ENCODE measurements around a stretch of chr4.

- PRO-cap, result no peak
Measured at GRCh38 chr4:1804691-1805123, 11.6 kb downstream of the FGFR3 start.

DNA sequence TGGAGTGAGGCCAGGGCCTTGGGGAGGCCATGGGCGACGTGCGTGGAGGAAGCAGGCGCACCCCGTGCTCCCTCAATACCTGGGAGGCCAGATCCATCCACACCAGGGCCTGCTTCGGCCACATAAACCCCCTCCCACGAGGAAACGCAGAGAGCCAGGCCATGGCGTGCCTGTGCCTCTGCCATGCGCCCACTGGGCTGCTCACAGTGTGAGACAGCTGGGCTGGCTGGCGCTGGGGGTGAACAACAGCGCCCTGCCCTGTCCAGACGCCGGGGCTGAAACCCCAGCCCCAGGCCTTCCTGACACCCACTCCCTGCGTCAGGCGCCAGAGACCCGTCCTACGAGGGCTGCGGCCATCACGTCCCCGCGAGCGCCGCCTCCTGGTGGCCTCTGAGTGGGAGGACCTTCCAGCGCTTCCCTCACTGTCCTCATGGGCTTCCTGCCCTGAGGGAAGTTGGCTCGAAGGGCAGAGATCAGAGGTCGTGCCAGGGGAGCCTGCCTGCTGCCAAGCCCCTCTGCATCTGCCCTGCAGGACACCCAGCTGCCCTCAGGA lies 16.4 kb downstream of the NELFA start:
- PRO-cap, result no peak

GRCh38 chr4:2256890-2257465 lies 4.9 kb downstream of the MXD4 start:
- PRO-cap, result no peak

DNA sequence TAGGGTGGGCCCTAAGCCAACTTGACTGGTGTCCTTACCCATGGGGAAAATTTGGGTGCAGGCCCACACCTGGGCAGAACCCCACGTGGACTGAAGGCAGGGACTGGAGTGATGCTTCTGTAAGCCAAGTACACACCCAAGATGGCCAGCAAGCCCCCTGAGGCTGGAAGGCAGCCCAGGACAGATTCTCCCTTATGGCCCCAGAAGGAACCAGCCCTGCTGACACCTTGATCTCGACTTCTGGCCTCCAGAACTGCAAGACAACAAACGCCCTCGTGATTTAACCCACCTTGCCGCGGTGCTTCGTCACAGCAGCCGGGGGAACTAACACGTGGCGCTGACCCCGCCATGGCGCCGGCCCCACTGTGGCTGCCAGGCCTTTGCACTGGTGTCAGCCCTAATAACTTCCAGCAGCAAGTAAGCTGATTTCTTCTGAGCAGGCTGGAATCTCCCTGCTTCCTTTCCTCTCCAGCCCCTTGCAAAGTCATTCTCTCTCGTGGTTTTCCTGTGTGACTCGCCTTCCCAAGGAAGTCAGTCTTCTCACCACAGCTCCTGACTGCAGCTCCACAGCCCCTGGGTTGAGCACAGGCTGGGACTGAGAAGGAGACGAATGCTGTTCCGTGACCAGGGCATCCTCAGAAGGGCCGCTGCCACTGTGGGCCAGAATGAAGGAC lies 23.3 kb upstream of the MXD4 start:
- PRO-cap, result no peak

DNA sequence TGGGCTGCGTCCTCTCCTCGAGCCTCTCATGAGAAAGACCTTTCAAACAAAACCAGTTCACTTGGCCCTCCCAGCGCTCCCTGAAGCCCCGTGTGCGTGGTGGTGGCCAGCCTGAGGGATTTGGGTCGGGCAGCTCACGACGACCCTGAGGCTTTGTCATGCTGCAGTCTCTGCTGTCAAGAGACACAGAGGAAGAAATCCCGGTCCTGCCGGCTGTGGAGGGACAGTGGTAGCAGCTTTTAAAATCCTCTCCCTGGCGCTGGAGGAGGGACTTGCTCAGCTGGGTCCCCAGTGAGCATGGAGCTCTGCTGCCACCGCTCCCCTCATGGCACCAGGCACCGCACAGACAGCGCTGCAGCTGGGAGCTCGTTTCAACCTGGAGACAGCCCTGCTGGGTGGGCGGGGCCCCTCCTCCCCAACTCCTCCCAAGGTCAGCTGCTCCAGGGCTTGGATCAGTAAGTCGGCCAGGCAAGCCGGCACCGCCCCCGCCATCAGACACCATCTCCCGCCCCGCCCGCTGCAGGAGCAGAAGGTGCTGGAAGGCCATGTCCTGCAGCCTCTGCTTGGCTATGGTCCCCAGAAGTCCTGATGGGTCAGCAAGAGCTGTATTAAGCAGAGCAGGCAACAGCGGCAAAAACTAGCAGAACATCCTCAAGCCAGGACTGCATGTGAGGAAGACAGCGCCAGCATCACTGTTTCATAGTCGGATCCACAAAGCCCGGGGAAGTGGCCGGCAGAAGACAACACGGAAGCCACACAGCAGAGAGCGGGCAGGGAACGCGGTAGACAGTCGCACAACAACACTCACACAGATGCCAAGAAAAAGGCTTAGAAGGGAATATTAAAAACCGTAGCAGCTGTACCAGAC lies 16.4 kb downstream of the ZFYVE28 start:
- PRO-cap, result no peak

DNA sequence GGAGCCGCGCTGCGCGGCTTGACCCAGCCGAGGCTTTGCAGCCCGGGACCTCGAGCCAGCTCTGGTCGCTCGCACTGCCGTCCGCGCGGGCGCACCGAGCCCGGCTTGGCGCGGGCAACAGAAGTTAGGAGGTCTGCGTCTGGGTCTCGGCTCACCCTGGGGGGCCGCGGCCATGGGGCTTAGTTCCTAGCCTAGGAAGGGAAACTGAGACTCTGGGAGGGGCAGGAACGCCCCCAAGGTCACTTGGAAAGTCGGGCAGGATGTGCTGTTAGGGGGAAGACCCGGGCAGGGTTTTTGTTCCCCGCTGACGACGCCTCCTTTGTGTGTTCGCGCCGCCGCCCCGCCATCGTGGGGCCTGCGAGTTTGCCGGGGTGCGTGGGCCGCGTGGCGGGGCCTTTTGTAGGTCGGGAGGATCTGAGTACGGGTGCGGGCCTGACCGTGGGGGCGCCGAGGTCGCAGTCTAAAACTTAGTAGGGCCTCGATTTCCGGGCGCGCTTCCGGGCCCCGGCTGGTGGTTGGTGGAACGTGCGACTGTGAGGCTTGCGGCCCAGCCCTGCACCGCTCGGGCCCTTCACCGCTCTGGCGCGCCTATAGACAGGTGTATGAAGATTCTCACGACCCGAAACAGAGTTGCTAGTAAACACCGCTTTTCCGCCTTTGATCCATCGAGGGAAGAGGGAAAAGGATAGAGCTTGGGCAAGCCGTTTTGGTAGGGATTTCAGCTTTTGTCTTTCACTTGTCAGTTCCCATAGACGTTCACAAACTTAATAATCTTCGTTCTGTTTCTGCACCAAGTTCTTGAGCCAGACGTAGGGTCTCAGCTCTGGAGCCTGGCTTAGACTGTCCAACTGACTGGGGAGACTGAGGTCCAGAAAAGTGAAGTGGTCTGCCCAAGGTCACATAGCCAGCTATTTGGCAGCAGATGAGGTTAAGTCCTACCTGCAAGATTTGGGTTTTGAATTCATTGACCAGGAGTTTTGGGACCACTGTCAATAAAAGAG lies 728 bp downstream of the RNF4 start:
- PRO-cap, result no peak

DNA sequence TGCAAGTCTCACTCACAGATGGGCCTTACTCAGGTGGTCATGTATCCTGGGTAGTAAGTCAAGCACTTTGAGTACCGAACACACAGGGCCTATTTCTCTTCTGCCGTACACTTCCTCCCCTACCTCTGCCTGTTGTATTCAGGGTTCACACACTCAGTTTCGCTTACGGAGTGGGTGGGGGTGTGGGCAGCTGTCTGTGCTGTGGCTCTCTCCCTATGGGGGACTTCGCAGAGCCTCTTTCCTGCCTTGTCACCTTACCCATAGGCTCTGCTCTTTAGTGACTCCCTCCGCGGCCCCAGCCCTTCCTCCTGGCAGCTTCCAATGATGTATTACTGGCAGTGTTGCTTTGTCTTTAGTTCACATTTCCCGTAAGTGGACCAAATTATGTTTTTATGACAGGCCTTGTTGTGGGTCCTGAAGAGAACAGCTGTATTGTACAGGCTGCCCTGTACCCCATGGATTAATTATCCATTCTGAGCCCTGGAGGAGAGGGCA lies 34.4 kb downstream of the FAM193A start:
- PRO-cap, result no peak

- PRO-cap, result no peak
Measured at GRCh38 chr4:2572432-2572867, 36.0 kb downstream of the FAM193A start.

- PRO-cap, result no peak
Measured at GRCh38 chr4:2751092-2751660, 5.0 kb downstream of the TNIP2 start.

DNA sequence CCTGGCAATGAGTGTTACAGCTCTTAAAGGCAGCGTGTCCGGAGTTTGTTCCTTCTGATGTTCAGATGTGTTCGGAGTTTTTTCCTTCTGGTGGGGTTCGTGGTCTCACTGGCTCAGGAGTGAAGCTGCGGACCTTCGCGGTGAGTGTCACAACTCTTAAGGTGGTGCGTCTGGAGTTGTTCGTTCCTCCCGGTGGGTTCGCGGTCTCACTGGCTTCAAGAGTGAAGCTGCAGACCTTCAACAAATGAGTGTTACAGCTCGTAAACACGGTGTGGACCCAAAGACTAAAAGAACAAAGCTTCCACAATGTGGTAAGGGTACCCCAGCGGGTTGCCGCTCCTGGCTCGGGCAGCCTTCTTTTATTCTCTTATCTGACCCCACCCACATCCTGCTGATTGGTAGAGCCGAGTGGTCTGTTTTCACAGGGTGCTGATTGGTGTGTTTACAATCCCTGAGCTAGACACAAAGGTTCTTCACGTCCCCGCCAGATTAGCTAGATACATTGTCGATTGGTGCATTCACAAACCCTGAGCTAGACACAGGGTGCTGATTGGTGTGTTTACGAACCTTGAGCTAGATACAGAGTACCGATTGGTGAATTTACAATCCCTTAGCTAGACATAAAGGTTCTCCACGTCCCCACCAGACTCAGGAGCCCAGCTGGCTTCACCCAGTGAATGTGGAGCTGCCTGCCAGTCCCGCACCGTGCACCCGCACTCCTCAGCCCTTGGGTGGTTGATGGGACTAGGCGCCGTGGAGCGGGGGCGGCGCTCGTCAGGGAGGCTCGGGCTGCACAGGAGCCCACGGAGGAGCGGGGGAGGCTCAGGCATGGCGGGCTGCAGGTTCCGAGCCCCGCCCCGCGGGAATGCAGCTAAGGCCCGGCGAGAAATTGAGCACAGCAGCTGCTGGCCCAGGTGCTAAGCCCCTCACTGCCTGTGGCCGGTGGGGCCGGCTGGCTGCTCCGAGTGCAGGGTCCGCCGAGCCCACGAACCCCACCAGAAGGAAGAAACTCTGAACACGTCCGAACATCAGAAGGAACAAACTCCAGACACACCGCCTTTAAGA lies 6.6 kb upstream of the TNIP2 start:
- PRO-cap, result no peak

DNA sequence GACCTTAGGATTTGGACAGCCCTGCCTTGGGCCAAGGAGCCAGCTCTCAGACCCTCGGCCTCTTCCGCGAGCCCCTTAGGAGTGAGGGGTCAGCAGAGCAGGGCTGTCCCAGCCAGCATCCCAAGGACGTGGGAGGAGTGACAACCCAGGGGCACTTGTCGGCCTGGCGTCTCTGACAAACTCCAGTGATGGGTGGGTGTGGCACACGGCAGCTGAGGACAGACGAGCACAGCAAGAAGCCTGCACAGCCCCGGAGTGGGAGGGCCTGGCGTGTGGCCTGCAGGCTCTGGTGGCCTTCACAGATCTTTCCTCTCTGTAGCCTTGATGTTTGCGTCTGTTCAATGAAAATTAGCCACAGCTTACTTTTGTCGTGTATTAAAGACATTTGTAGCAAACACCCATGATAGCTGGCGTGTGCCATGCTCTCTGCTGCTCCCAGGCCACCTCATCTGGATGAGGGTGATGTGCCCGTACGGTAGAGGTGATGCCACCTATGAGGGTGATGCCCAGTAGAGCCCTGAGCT lies 11.7 kb upstream of the TNIP2 start:
- PRO-cap, result no peak

DNA sequence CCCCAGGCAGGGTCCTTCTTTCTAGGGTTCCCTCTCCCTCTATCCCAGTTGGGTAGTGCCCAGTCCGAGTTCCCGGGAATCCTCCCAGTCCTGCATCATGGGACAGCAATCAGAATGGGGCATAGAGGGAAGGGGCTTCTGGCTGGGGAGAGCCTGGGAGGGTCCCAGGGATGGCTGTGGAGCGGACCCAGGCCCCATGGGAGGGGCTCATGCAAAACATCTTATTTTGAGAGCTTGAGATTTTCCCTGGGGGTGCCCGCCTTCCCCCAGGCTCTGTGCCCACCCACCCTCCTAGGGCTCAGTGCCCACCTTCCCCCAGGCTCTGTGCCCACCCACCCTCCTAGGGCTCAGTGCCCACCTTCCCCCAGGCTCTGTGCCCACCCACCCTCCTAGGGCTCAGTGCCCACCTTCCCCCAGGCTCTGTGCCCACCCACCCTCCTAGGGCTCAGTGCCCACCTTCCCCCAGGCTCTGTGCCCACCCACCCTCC lies 15.7 kb downstream of the SH3BP2 start:
- PRO-cap, result no peak

GRCh38 chr4:2862410-2863042 lies 18.9 kb downstream of the ADD1 start:
- PRO-cap, result no peak

- PRO-cap, result no peak
Measured at GRCh38 chr4:2867650-2868875, 24.4 kb downstream of the ADD1 start.

GRCh38 chr4:2922636-2923038 lies 12.0 kb downstream of the MFSD10 start:
- PRO-cap, result no peak

GRCh38 chr4:2935732-2936756 lies 1.4 kb upstream of the MFSD10 start:
- PRO-cap, result no peak

DNA sequence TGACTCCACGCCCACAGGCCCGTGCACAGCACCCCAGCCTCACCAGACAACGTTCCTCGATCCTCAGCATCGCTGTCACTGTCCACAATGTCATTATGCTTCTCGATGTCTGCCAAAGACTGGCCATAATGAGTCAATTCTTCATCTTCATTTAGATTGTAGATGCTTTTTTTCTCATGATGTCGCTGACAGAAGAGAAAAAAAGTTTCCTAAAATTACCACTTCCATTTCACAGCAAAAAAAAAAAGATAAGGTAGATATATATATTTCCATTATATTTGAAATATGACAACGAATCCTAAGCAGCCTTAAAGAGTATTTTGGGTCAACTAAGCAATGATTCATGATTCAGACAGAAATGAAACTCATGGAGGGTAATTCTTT lies 6.6 kb downstream of the NOP14 start:
- PRO-cap, result no peak

GRCh38 chr4:2957547-2958107 lies 5.6 kb downstream of the NOP14 start:
- PRO-cap, result no peak

GRCh38 chr4:3207409-3208178 lies 41.4 kb upstream of the MSANTD1 start:
- PRO-cap, result no peak

DNA sequence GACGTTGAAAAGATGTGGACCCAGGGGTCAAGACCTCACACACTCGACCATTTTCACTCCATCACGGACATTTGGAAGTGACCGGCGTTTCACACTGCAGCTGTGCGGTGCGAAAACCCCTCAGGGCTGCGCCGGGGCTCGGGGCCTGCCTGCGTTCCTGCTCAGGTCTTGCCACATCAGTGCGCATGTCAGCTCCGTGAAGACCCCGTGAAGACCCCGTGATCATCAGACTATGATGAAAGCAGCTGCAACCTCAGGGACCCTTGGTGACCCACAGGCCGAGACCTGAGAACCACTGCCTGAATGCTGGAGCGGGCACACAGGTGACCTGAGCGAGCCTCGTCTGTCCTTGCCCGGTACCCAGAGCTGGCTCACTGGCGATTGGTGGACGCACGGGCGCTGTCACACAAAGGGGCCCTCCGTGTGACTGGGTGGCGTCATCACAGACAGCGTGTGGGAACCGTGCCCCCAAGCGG lies 12.5 kb downstream of the MSANTD1 start:
- PRO-cap, result no peak